Hair follicular keratinocyte (primary cell): ENCODE measurements around the gene REV3L.

- RAMPAGE, long total RNA = no peak
Observed at GRCh38 chr6:110655582-110656253, 159.6 kb downstream of the CDK19 start.

GRCh38 chr6:110681321-110682103 lies 133.8 kb downstream of the CDK19 start:
- RAMPAGE, long total RNA = no peak

DNA sequence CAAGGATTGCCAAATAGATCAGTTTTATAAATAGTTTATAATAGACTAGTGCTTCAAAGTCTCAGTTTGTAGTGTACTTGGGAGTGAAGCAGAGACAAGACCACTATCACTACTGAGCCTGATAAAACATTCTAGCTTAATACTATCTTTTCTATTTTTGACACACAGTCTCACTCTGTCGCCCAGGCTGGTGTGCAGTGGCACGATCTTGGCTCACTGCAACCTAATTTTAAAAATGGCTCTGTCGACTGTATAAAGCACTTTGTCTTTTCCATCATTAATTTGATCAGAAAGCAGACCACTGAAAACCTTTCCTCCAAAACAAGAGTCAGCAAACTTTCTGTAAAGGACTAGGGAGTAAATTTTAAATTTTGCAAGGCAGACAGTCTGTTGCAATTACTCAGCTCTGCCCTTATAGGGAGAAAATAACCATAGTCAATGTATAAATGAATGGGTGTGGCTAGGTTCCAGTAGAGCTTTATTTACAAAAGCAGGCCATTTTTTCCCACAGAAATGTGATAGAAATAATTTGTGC lies 7.5 kb downstream of the AMD1 start:
- RAMPAGE, long total RNA = no peak

DNA sequence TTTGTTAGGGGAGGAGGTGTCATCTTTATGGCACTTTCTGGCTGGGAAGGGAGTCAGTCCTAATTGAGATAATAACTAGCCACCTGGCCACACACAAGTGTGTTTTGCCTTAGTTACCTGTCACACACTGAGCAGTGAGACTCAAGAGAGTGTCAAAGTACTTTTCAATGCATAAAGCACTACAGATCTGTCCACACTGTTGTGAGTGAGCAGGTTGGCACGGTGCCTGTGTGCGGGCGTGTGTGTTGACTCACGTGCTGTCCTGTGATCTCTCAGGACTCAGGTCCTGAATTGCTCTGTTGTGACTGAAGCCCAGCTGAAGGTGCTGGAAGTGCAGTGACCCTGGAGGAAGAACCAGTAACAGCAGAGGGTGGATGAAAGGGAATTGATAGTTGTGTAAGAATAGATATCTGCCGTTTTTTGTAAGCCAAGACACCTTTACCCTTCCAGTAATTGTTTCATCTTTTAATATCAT lies 18.2 kb downstream of the SLC16A10 start:
- RAMPAGE, long total RNA = no peak

DNA sequence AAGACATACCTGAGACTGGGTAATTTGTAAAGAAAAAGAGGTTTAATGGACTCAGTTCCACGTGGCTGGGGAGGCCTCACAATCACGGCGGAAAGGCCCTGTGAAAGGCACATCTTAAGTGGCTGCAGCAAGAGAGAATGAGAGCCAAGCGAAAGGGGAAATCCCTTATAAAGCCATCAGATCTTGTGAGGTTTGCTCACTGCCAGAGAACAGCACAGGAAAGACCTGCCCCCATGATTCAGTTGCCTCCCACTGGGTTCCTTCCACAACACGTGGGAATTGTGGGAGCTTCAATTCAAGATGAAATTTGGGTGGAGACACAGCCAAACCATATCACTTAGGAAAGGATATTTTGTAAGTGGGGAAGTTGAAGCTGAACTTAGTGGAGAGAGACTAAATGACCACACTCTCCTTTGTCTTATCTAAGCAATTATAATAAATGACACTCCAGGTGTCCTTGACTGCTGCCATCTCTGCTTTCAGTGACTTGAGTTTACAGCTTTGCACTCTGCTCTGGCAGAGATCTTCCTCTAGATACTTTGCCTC lies 31.9 kb downstream of the MFSD4B start:
- RAMPAGE, long total RNA = no peak

- RAMPAGE, long total RNA = no peak
Observed at GRCh38 chr6:111482343-111483348, at the start of gene REV3L. Gene REV3L (minus strand): TSS chr6:111483218.

DNA sequence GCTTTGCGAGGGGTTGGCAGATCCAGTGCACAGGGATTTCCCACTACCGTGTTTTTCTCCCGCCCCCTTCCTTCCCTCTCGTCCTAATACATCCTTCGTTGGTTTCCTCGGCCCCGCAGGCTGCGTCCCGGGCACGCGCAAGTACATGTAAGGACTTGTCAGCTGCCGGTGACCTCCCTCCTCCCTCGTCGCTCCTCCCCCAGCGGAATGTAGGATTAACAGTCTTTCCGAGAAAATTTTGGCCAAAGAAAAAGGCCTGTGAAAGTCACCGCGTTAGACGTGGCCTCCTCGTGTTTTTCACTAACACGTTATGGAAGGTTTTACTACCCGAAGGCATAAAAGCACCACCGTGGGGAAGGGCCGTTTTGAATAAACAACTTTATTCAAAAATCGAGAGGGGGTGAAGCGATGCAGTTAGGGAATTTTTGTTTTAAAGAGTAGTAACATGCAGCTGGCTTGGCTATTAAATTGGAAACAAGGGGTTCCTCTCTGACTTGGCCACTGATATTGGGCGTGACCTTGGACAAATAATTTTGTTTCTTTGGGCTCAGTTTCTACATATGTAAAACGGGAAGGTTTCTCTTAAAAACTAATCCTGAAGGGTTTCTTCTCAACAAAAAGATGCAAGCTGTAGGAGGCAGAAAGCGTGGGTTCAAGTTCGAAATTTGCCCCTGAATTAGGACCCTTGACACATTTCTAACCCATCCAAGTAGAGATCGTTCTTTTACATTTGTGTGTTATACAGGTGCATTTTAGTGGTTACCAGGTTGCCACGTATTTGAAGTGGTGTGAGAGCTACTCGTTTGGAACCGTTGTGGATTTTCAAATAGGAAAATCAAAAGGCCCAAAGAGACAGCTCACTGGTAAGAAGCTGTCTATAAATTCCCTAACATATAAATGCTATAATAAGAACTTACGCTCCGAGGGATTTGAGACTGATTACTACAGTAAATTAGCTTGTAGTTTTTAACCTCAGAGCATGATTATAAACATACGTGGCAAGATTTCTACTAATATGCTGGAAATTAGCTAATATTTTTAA lies 1.3 kb upstream of the REV3L start:
- RAMPAGE, long total RNA = no peak

DNA sequence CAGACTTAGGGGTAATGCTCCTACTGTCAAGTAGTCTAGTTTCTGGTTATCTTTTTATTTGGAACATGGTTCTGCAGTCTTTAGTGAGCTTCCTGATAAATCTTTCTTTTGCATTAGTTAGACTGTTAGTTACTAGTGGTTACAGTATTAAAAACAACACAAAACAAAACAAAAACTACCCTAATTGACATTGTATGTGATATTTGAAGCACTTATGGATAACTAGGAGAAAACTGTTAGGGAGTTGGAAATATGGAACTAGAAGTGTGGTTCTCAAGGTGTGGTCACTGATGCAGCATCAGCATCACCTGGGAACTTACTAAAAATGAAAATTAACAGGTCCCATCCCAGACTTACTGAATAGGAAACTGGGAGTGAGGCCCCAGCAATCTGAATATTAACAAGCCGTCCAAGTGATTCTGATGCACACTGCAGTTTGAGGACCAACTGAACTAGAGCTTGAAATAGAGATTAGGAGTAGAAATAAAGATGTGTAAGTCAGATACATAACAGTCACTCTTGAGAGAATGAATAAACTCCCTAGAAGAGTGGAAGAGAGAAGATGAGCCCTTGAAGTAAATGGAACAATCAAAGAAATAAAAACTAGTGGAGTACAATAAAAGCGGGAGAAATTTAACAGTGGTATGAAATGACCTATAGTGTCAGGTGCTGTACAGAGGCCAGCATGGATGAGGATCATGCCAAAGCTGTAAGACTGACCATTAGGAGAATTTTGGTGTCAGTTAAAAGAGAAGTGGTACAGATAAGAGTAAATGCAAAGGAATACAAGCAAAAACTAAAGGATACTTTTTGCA lies 17.0 kb upstream of the REV3L start:
- RAMPAGE, long total RNA = no peak

DNA sequence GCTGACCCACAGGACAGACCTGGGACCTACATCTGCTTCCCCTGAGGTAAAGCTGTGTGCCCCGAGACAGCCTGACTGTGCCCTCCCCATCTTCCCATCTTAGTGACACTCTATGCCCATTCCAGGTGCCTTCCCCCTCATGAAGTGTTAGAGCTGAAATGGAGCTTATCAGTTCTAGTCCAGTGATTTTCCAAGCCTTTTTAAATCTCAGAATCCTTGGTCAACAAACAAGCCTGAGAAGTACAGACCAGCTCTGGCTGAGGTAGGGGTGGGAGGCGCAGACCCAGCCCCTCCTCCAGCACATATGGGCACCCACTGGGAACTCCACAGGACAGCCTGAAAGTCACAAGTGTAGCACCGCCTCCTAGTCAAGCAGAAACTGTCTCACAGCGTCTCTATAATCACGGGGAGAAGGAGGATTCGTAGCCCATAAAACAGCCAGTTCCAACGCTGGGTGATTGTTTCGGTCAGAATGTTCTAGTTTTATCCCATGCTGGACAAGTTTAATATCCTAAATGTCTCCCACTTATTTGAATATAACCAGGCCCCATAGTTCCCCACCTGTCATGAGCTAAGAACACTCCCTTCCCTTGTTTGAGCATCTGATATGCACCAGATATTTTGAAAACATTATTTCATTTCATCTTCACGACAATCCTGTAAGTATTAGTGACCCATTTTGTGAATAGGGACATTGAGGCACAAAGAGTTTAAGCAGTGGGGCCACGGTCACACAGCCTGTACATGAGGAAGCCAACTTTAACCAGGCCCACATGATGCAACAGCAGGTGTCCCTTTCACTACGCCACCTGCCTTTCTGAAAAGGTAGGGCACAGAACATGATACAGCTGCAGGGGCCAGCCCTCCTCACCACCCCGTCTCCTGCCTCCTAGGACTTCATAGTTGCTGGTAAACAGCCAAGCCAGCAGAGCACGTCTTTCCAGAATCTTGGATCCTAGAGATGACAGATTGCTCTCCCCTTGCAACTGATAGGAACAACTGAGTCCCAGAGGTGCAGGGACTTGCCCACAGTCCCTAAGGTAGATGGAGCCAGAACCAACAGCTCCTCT lies 40.1 kb downstream of the TRAF3IP2 start:
- RAMPAGE, long total RNA = no peak

- RAMPAGE, long total RNA = no peak
Observed at GRCh38 chr6:111599223-111600062, 6.2 kb downstream of the TRAF3IP2 start.

- RAMPAGE, long total RNA = no peak
Observed at GRCh38 chr6:111615044-111615582, 9.4 kb upstream of the TRAF3IP2 start.

DNA sequence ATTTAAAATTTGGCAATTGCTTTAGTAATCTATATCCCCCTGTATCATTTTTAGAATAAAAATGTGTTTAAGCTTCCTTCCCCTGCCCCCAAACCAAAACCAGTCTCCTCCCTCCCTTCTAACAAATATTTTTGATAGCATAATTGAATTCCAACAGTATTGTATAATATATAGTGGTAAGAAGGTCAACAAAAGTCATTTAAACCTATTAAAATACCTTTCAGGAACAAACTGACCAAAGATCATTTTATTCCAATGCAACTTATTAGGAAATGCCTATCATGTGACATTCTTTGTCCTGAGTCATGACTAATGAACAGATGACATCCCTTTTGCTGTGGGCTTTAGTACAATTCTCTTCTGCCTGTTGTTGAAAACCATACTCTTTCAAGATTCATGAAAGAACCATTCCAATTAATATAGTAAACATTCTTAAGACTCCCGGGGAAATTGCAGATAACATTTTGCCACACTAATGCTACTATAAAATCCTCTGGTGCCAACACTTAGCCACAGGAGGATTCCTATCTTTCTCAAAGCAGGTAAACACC lies 51.5 kb upstream of the TRAF3IP2 start:
- RAMPAGE, long total RNA = no peak

- RAMPAGE, long total RNA = no peak
Observed at GRCh38 chr6:111661436-111662206, 55.9 kb upstream of the TRAF3IP2 start.

DNA sequence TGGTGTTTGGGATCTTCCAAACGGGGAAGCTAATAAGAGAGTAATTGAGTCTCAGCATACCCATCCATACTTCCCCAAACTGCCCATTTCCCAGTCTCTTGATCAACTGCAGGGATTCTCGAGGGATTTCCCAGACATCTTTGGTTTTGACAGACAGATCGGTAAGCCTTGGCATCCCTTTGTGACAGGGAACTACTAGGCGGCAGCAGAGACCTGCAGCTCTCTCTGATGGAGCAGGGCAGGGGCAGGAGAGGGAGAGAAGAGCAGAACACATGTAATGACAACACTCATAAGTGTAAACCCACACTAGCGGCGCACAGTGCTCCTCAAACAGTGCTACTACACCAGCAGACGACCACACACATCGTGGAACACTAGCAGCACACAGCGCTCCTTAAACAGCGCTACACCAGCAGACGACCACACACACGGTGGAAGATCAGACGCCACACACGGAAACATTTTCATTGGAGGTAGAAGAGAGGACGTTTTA lies 94.4 kb upstream of the TRAF3IP2 start:
- RAMPAGE, long total RNA = no peak

DNA sequence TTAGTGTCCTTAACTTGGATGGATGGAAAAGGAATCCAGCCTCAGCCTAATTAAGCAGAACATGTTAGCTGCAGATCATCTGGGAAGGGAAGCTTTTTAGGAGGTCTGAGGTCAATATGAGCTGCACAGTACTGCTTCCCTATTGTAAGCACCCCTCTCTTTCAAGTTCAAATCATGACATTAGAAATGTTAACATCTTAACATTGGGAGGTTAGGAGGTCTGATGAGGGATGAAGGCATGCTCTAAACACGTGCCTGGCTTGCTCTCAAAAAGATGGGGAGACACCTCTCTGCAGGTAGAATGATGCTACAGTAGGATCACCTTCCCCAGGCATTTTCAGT lies 102.6 kb upstream of the TRAF3IP2 start:
- RAMPAGE, long total RNA = no peak

- RAMPAGE, long total RNA = no peak
Observed at GRCh38 chr6:111760044-111760901, 113.0 kb downstream of the FYN start.

GRCh38 chr6:111780331-111780752 lies 92.9 kb downstream of the FYN start:
- RAMPAGE, long total RNA = no peak

DNA sequence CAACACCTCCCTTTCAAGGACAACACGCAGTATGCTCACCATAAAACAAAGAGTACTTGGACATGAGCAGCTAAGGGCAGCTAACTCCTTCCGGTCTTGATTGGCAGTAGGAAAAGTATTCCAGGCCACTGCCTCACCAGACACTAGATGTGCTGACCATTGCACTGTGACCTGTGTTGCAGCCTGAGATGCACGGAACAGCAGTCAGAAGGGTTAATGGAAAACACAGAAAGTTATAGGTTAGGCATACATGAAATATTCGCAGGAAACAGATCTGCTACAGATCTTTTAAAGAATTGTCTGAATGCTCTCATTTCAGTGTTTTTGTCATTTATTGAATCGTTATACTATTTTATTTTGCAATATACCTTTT lies 19.0 kb downstream of the FYN start:
- RAMPAGE, long total RNA = no peak

DNA sequence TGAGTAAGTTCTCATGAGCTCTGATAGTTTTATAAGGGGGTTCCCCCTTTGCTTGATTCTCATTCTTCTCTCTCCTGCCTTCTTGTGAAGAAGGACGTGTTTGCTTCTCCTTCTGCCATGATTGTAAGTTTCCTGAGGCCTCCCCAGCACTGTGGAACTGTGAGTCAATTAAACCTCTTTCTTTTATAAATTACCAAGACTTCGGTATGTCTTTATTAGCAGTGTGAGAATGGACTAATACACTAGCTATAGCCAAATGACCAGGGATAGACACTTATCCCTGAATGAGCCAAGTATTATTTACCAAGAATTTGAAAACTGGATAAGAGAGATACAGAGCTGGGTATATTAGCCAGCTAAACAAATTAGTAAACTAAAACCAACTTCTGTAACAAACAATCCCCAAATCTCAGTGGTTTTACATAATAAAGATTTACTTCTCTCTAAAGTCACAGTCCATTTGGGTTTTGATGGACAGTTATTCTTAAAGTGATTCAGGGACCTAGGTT lies 7.6 kb upstream of the FYN start:
- RAMPAGE, long total RNA = no peak

GRCh38 chr6:112114371-112114780 lies 27.0 kb downstream of the FAM229B start:
- RAMPAGE, long total RNA = no peak